Brain (tissue), 1 donor: ENCODE data around the gene MIB1.

GRCh38 chr18:13313033-13313851 lies 94.7 kb downstream of the LDLRAD4 start:
- RRBS = no CpG with 5 or more reads among the region's 22 CpGs

- RRBS = no CpG with 5 or more reads among the region's 6 CpGs
These were observed 156.7 kb downstream of the LDLRAD4 start for GRCh38 chr18:13375335-13375606.

DNA sequence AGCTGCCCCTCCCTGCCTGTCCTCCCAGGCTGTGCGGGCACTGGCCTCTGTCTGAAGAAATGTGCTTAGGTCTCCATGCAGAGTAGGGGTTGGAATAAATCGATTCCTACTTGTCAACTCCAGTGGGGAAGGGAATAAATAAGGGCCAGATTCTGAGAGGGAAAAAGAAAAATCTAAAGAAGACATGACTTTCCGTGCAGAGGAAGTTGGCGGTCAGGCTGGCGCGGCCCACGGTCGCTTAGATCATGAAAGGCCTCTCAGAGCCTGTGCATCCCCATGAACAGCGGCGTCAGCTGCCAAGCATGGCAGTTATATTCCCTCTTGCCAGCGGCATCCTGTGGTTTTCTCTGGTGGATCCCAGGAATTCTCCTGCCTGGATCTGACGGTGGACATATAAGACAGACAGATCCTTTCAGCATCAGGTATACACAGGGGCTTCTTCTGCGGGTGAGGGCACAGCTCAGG lies 157.6 kb downstream of the LDLRAD4 start:
- RRBS = no CpG with 5 or more reads among the region's 13 CpGs

- RRBS = no CpG with 5 or more reads among the region's 13 CpGs
These were observed 202.7 kb downstream of the LDLRAD4 start for GRCh38 chr18:13421162-13421747.

- RRBS = no CpG with 5 or more reads among the region's 12 CpGs
These were observed 252.0 kb downstream of the LDLRAD4 start for GRCh38 chr18:13470425-13471029.

DNA sequence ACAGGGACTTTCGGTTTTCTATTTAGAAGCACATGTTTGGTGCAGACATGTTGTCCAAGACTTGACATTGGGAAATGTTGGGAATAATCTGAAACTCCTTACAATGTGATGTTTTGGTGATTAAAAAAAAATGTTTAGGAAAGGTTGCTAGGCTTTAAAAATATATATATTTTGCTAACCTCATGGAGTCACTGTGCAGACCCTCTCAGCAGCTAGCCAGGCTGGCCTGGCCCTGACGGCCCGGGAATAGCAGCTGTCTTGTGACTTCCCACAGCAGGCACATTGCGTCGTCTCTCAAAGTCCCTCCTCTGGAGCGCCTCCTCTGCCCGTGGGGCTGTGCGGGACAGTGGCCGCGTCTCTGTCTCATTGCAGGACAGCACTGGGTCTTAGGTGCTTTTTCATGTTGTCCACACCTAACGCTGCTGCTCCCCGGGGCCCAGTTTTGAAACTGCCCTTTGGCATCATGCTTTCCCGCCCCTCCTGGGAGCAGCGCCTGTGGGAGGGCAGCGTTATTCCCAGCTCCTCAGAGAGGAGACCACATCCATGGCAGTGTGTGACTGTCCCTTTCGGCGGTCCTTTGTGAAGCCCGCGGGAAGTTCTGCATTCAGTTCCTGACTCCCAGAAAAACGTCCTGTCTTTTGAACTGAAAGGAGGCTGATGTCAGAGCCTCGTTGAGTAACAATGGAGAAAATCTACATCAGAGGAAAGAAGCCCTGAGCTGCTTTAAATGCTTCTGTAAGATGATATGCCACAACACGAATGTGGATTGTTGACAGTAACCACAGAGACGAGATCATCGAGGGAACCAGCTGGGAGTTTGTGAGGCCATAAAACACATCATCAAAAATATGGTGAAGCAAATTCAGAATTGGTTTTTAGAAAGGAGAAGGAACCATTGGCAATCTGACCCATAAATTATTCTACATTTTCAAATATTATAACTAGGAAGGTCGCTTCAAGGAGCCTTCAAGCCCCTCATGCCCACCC lies 226.1 kb downstream of the FAM210A start:
- RRBS = no CpG with 5 or more reads among the region's 25 CpGs

- RRBS = no CpG with 5 or more reads among the region's 8 CpGs
These were observed 223.8 kb downstream of the FAM210A start for GRCh38 chr18:13502606-13502982.

GRCh38 chr18:13531571-13532078 lies 194.7 kb downstream of the FAM210A start:
- RRBS = no CpG with 5 or more reads among the region's 5 CpGs

- RRBS = no CpG with 5 or more reads among the region's 5 CpGs
These were observed 147.9 kb downstream of the FAM210A start for GRCh38 chr18:13578467-13578819.

DNA sequence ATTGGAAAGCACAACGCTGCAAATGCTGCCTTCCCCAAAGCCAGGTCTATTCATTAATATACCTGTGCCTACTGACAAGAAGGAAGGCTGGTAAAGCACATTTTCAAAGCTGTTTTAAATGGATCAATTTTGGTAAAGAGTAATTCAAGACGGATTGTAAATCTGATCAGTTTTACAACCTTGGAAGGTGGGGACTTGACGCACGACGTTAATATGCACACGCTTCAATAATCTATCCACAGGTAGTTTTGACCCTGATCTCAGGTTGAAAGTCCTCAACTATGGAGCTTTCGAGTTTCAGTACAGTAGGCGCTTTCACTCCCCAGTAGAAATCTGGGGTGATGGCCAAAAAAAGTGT lies 957 bp downstream of the FAM210A start:
- RRBS = no CpG with 5 or more reads among the region's 8 CpGs

- RRBS = no CpG with 5 or more reads among the region's 3 CpGs
These were observed 37.1 kb downstream of the RNMT start for GRCh38 chr18:13763603-13764032.

- RRBS = no CpG with 5 or more reads among the region's 24 CpGs
These were observed 90.4 kb upstream of the ZNF519 start for GRCh38 chr18:14222506-14223192.

GRCh38 chr18:14688391-14688866 lies 59.5 kb upstream of the ANKRD30B start:
- RRBS = no CpG with 5 or more reads among the region's 1 CpG

DNA sequence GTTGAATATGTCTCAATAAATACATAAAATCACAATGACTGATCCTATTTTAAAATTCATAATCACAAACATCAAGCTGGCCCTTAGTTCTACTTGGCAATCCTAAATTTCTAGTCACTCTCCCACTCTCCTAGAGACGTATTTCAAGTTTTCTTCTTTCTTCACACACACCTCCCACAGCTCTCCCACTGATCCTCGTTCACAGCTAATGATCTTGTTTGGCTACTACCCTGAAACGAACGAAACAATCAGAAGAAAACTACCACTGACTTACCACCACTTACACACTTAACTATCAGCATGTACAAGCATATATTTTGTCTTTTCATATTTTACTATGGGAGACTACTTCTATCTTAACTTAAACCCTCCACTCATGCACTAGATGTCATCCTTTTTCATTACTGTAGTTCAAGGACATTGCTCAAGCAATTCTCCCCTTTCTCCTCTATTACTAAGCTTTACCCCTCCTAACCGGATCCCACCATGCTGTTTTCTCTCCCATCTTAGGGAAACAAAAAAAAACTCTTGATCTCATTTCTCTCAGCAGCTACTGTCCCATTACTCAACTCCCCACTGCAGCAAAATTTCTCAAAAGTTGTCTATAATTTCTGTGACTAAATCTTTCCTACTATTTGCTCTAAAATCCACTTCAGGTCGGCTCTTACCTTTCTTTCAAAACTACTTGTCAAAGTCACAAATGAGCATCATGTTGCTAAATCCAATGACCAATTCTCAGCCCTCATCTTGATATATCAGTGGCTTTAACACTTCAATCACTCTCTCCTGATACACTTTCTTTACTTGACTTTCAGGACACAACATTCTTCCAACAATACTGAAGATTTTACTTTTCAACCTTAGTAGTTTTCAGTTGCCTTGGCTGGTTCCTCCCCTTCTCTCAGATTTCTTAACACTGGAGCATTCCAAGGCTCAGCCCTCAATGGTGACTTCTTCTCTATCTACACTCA lies 56.1 kb downstream of the ROCK1 start:
- RRBS = no CpG with 5 or more reads among the region's 6 CpGs

GRCh38 chr18:21363088-21363937 lies 121.3 kb downstream of the GREB1L start:
- RRBS = no CpG with 5 or more reads among the region's 6 CpGs

DNA sequence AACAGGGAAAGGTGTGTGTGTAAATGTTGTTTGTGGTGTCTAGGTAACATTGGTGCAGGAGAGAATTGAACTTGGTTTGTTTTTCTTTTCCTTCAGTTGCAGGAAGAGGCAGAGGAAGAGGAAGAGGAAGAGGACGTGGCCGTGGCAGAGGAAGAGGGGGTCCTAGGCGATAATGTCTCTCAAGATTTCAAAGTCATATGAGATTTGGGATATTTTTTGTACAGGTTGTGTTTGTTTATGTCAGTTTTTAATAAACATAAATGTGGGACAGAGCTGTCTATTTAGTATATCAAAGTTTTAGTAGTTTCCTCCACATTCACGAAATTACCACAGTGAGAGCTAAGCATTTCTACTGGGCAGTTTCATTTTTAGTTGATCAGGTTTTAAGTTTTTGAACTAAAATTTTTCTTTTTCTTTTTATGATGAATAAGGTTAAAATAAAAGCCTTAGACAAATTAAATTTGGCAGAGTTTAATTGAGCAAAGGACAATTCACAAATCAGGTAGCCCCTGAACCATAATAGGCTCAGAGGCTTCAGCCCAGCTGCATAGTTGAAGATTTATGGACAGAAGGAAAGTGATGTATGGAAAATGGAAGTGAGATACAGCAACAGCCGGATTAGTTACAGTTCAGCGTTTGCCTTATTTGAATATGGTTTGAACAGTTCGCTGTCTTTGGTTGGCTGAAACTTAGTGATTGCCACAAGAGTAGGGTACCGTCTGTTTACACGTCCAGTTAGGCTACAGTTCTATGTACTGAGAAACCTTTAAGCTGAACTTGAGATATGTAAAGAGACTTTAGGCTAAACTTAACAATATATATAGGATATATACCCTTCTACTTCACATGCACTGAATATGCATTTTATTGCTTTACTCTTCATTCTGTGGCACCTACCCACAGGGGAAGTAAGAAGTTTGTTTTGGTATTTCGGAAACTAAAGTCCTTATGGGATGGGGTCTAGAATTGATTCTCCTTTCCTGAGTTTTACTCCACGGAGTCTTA lies 17.2 kb downstream of the SNRPD1 start:
- RRBS = no CpG with 5 or more reads among the region's 11 CpGs

- RRBS = no CpG with 5 or more reads among the region's 10 CpGs
These were observed 4.9 kb upstream of the MIB1 start for GRCh38 chr18:21735613-21736161.

- RRBS = 2% methylated on average over 31 of the region's 68 CpGs
These were observed at the start of gene MIB1 for GRCh38 chr18:21740681-21741316. TSS of gene MIB1 (plus strand) at chr18:21740792.

- RRBS = no CpG with 5 or more reads among the region's 7 CpGs
These were observed 74.8 kb downstream of the MIB1 start for GRCh38 chr18:21815249-21815984.

DNA sequence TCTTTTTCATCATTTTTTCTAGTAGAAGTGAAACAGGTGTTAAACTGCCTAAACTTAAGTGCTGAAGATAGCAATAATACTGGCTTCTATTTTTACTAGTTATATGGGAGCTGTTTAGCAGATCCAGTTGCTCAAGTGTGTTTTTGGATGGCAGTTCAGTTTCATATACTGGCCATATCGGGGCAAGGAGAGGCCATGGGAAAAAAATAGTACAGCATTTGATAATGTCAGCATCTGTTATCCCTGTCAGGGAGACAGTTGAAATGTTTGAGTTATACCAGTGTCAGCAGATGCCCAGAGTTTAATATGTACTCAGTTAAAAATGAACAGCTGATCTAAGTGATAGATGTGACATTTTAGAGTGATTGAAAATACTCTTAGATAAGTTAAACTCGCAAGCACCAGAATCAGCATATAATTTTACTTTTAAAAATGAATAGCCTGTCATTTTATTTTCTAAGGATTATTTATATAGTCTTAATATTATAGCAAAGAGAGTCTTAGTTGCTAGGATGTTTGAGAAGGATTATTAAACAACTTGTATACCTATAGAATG lies 86.4 kb downstream of the MIB1 start:
- RRBS = no CpG with 5 or more reads among the region's 2 CpGs